Foreskin keratinocyte (primary cell): ENCODE measurements around a stretch of chr14.

- RAMPAGE, total RNA, result no peak
Observed at GRCh38 chr14:74962502-74962998, 7.2 kb upstream of the PGF start.

DNA sequence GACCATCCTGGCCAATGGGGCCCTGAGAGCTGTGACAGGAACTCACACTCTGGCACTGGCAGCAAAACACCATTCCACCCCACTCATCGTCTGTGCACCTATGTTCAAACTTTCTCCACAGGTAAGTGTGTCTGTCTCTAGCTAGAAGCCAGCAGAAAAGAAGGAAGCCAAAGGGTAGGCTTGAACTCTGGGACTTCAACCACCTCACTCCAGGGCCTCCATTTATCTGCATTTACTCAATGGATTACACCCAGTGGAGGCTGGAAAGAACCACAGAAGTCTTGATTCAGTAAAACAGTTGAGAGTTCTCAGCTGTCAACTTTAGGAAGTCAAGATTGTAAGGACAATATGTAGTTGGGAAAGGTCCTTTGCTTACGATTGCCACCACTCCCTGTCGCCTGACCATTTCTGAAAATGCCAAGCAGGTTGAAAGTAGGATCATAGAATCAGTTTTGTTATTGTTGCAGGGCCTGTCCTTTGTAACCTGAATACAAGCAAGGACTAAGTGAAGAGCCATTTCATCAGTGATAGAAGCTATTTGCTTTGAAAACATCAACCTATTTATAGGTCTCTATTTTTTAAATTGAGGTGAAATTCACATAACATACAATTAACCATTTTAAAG, 4.0 kb downstream of the EIF2B2 start:
- RAMPAGE, total RNA, result no peak

GRCh38 chr14:75068806-75068942, 767 bp upstream of the ZC2HC1C start:
- RAMPAGE, total RNA, result no peak

- RAMPAGE, total RNA, result no peak
Observed at GRCh38 chr14:75070818-75071399, 1.5 kb downstream of the ZC2HC1C start.

- RAMPAGE, total RNA, result no peak
Observed at GRCh38 chr14:75176743-75177251, 385 bp upstream of the TMED10 start.

DNA sequence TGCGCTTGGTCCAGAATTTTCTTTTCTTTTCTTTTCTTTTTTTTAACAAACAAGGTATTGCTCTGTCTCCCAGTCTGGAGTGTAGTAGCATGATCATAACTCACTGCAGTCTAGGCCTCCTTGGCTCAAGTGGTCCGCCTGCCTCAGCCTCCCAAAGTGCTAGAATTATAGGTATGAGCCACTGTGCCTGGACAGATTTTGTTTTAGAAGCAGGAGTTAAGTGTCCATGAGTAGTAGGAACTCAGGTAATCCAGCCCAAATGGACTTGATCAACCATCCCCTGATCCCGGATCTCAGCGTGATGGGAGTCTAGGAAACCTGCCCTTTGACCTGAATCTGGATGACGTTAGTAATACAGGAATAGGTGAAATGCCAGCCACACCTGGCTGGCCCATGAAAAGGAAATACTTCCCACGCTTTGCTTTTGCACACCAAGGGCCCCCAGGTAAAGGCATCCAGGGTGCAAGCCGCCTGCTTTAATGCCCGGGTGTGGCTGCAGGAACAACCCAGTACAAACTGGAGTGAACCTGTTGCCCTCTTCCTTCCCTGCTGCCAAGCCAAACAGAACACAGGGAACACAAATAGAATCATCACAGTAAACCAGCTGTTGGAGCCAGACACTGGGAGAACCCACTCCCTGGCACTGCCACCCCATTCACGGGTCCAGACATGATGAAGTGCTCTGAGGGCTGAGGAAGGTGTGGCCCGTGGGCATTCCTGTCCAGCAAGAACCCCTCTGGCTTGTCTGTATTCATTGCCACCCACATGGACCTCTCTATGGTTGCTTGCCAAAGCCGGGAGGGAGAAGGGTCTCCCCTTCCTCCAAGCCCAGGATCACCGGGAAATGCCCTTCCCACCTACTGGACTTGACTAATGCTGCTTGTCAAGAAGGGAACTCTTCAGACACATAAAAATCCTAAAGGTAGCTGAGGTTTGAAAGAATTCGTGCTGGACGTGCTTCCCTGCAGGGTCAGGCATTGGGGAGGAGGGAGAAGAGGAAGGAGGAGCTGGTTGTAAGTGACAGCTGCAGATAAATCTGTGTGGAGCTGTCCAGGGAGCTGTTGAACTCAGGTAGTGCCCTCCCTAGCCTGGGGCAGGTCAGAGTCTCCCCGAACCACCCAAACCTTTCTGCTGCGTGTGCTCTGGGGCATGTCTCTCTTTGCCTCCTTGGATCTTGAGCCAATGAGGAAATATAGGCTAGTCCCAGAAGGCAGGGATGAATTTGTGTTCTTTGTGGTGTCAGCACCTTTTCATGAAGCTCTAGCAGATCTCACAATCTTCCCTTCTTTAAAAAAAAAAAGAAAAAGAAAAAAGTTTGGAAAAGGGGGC, 24.1 kb upstream of the FOS start:
- RAMPAGE, total RNA, result no peak

- RAMPAGE, total RNA, result no peak
Observed at GRCh38 chr14:75294243-75295036, 15.8 kb downstream of the FOS start.

GRCh38 chr14:75380774-75381228, 47.0 kb upstream of the JDP2 start:
- RAMPAGE, total RNA, result no peak

DNA sequence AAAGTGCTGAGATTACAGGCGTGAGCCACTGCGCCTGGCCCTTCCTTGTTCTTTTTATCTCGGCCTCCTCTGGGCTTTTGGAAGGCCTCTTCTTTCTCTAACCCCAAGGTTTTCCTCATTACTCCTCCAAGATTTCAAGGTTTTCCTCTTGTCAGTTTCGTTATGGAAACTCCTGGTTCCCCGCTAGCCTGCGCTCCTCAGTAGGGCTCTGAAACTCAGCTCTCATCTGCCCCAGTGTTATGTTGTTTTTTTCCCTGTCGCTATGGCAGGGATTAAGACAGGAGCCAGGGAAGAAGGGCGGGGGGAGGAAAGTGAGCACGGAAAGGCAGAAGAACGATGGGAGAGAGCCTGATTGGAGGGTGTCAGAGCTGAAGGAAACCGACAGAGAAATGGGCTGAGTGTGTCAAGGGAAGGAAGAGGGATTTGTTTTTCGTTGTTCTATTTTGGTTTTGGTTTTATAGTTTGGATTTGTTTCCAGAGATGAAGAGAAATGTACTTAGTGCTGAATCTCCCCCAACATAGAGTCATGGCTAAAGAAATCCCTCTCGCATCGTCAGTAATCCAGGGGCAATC, 26.4 kb upstream of the JDP2 start:
- RAMPAGE, total RNA, result no peak

GRCh38 chr14:75435551-75436019, 7.8 kb downstream of the JDP2 start:
- RAMPAGE, total RNA, result no peak

DNA sequence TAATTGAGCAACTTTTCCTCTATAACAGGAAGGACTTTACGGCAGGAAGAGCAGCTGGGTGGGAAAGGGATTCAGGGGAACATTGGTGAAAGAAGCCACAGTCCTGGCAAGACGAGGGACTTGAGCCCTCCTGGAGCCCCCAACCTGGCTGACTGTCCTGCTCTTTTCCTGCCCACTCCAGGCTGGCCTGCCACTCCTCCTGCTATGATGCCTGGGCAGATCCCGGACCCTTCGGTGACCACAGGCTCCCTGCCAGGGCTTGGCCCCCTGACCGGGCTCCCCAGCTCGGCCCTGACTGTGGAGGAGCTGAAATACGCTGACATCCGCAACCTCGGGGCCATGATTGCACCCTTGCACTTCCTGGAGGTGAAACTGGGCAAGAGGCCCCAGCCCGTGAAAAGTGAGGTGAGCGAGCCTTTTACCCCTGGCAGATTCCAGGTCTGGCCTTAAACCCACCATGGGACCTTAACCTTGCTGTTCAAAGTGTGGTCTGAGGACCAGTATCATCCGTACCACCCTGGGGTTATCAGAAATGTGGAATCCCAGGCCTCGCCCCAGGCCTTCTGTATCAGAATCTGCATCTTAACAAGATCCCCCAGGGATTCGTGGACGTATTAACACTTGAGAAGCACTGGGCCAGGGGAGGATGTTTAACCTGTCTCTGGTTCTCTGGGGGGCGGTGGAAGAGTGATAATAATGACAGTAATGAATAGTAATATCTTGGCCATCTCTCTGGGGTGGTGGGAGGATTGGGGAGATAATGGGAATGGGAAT, 10.1 kb downstream of the JDP2 start:
- RAMPAGE, total RNA, result no peak

GRCh38 chr14:75521289-75521913, 868 bp upstream of the BATF start:
- RAMPAGE, total RNA, result no peak

GRCh38 chr14:75522943-75523469, 737 bp downstream of the BATF start:
- RAMPAGE, total RNA, result no peak

GRCh38 chr14:75634824-75635360, 25.8 kb downstream of the ERG28 start:
- RAMPAGE, total RNA, result no peak

GRCh38 chr14:75775302-75775828, 114.3 kb downstream of the TTLL5 start:
- RAMPAGE, total RNA, result no peak

DNA sequence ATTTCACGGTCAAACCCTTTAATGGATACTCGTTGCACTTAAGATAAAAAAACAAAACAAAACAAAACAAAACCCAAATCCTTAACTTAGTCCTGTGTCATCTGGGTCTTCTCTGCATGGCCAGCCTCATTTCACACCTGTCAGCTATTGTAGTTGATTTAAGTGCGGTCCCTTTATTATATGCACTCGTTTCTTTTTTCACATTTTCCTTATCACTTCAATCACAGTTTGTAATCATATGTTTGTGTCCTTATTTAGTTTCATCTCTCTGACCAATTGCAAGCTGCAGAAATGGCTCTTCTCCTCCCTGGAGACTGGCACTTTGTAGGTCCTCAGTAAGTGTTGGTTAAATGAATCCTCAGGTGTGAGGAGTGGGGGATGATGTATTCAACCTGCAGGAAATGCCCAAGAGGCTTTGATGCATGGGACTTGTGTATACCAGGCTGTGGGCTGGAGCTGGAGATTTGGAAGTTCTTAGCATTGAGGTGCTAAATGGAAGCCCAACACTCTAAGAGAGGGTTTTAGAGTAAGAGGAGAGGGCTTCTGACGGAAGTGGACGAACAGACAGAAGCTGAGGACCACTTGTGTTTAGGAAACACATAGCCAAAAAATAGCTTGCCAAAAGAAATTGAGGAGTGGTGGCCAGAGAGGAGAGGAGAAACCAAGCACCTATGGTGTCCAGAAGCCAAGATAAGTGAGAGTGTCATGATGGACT, 12.5 kb downstream of the IFT43 start:
- RAMPAGE, total RNA, result no peak

DNA sequence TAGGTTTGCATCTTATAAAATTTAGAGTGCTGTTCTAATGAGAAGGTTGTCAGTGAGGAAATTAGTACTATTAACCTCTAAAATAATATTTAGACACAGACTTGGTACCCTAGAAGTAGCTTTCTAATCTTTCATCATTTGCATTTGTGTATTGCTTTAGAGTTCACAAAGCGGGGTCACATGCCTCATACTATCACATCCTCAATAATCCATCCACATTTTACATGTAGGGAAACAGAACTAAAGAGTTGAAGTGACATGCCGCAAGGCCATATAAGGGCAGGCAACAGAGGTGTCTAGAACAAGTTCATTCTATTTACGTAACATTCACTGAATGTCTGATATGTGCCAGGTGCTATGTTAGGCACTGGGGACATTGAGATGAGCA, 11.8 kb downstream of the GPATCH2L start:
- RAMPAGE, total RNA, result no peak

DNA sequence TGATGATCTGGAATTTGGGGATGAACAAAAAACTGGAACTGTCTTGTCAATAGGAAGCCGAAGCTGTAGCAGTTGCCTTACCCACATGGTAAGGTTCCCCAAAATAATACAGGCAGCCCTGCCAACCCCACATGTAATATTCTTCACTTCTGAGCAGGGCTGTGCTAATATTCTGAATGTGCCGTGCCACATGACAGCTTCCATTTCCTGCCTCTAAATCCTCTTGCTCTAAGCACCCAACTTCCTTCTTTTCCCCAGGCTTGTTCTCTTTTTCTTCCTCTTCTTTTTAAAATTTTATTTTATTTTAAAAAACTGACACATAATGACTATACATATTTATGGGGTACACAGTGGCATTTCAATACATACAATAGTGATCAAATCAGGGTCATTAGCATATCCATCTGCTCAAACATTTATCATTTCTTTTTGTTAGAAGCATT, 39.6 kb downstream of the GPATCH2L start:
- RAMPAGE, total RNA, result no peak

- RAMPAGE, total RNA, result no peak
Observed at GRCh38 chr14:76772236-76772703, 11.0 kb downstream of the VASH1 start.

- RAMPAGE, total RNA, result no peak
Observed at GRCh38 chr14:76788776-76789543, 23.7 kb downstream of the ANGEL1 start.